Epithelial cell of esophagus (primary cell): ENCODE results near the genes ZNF766 and ERVV-1.

DNA sequence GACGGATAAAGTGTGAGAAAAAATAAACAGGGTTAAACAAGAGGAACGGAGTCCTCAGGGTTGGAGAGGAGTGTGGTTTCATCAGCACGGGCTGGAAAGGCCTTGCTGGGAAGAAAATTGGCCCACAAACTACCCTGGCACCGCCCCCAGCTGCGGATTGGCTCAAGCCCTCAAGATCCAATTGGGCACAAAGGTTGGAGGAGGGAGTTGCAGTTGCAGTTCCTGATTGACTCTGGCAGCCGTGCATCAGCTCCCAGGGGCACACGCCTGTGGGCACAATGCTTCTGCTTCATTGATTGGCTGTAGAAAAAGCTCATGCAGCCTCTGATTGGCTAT is 306 bp upstream of the SIGLECL1 start:
- RRBS: no CpG with 5 or more reads among the region's 7 CpGs

DNA sequence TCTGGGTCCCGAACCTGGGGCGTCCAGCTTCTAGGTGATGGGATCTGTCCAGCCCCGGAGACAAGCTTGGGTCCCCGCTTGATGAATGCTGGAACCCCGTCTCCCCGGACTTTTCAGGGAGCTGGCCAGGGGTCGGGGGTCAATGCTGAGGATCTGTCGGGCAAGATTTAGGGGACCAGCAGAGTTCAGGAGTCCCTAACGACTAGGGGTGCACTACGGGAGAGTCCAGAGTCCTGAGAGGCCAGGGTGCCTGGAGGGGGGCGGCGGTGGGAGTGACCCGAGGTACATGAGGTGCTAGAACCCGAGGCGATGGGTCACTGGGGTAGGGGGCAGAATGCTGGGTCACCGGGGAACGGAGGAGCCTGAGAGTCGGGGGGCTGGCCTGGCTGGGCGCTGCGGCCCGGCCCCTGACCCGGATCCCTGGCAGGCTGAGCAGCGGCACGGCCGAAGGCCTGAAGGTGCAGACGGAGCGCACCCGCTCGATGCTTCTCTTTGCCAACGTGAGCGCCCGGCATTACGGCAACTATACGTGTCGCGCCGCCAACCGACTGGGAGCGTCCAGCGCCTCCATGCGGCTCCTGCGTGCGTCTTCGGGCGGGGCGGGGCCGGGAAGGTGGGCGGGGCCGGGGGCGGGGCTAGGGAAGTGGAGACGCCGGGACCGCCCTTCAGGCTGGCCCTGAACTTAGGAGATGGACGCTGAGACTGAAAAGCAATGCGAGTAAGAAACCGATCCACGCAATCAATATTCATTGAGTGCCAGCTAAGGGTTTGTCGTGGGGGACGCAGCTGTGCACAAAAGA is 14.4 kb downstream of the VSIG10L start:
- RRBS: 4% methylated on average over 20 of the region's 59 CpGs

- RRBS: no CpG with 5 or more reads among the region's 10 CpGs
Measured at GRCh38 chr19:51366012-51366216, 274 bp downstream of the ETFB start.

DNA sequence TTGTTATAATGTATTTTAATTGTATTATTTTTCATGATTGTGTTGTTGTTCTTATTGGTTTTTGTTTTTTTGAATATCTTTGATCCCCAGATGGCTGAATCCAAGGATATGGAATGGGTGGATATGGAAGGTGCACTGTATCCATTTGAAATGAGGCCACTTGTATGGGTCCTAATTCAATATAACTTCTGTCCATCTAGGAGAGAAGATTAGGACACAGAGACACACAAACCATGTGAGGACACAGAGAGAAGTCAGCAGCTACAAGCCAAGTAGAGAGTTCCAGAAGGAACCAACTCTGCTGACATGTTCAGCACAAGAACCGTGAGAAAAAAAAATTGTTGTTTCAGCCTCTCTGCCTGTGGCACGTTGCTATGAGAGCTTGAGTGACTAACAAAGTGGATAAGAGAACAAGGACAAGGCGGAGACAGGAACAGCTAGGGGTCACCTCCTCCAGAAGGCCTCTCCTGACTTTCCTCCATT is 5.5 kb upstream of the SIGLEC12 start:
- RRBS: no CpG with 5 or more reads among the region's 3 CpGs

GRCh38 chr19:51690004-51690180 is 3.2 kb upstream of the SPACA6 start:
- RRBS: no CpG with 5 or more reads among the region's 6 CpGs

GRCh38 chr19:51784707-51785519 is 10.0 kb upstream of the FPR3 start:
- RRBS: no CpG with 5 or more reads among the region's 5 CpGs

DNA sequence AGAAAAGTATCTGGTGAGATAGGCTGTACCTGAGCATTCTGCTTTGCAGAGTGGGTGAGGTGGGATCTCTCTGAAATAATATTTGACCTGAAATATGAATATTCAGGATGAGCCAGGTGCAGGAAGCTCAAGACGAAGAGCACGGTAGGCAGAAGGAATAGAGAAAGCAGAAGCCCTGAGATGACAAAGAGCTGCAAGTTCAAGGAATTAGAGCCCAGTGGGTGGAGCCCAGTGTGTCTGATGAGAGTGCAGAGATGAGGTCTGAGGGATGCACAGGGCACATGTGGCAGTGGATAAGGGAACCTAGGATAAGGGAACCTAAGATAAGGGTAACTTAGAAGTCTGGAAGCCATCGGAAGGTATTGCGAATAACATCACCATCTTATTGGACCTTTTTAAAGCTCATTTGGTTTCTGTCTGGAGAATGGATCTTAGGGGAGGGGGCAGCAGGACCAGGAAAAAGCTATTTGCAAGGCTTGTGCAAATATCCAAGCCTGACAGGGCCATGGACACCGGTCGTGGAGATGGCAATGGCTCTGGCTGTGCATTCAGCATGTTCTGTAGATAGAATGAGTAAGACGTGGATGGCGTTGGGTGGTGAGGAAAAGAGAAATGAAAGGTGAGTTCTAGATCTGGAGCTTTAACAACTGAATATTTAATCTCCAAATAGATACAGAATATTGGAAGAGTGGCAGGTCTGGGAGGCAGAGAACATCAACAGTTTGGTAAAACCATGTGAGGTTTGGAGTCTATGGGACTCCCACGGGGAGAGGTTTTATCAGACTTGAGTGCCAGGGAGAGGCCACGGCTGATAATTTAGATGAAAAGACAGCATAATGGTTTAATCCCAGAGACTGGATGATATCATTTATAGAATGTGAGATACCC is 1.4 kb downstream of the FPR3 start:
- RRBS: no CpG with 5 or more reads among the region's 10 CpGs

GRCh38 chr19:51805343-51805889 is 10.5 kb downstream of the FPR3 start:
- RRBS: no CpG with 5 or more reads among the region's 10 CpGs

- RRBS: no CpG with 5 or more reads among the region's 7 CpGs
Measured at GRCh38 chr19:51899811-51900663, 4.8 kb downstream of the ZNF649 start.

DNA sequence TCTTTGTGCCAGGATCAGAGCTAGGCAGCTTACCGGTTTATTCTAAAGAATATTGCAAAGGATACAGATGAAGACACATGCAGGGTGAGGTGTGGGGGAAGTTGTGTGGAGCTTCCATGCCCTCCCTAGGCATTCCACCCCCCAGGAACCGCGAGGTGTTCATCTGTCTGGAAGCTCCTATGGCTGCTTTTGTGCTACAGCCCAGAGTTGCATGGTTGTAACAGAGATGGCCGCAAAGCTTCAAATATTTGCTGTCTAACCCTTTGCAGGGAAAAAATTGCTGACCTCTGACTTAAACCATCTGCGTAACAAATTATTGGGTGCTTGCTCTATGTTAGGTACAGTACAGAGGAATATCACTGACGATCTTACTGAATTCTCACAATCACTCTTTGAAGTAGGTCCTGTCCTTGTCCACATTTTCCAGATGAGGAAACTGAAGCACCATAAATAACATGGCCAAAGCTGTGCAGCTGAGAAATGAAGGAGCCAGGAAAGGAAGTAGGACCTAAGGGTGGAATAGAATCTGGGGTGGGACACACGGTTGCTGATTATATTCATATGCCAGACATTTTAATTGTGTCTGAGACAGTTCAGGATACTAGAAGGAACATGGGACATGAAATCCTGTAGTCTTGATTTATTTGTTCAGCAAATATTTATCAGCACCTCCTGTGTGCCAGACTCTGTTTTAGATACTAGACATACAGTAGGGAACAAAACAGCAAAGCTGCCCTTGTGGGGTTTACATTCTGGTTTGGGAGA is 3.1 kb downstream of the PPP2R1A start:
- RRBS: no CpG with 5 or more reads among the region's 7 CpGs

- RRBS: no CpG with 5 or more reads among the region's 2 CpGs
Measured at GRCh38 chr19:52201566-52201864, 11.7 kb downstream of the PPP2R1A start.

- RRBS: no CpG with 5 or more reads among the region's 8 CpGs
Measured at GRCh38 chr19:52226071-52226424, 36.2 kb downstream of the PPP2R1A start.

DNA sequence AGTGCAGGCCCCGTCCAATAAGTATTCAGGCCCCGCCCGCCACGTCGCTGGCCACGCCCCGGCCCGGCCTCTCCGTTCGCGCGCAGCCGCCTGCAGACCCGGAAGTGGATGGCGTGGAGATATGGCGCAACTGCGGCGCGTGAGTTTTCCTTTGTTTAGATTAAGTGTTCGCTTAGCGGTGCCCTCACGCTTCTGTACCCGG is at the start of gene ZNF766:
ZNF766 (plus strand) TSS at position 95 of the 202 bp plus-strand sequence.
- RRBS: 0% methylated on average over 8 of the region's 23 CpGs

DNA sequence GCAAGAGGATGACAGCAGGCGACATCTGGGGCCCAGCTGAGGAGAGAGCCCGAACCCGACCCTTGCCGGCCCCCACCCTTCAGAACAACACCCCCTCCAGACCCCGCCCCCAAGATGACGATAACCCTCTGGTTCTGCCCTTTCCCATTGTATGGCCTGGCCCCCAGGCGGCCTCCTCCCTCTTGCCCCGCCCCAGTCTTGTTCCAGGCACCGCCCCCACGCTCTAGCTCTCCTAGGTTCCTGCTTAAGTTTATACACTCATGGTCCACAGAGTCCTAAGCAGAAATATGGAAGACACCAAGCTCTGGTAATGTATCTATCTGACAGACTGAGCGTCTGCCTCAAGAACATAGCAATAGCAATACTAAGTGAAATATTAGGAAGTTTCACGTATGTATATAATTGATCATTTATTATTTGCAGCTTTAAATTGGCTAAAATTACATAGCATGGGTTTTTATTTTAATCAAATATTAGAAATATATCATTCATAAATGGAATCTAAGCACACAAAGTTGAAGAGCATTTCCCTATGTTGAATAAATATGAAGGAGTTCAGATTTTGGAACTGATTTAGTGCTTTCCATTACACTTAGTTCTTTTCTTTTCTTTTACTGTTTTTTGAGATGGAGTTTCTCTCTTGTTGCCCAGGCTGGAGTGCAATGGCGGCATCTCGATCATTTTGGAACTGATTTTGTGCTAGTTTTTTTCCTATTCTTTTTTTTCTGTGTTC is 49.2 kb downstream of the ENSG00000269825 start:
- RRBS: no CpG with 5 or more reads among the region's 14 CpGs

- RRBS: no CpG with 5 or more reads among the region's 7 CpGs
Measured at GRCh38 chr19:52935331-52935781, 12.1 kb upstream of the ZNF888 start.

- RRBS: 3% methylated on average over 12 of the region's 58 CpGs
Measured at GRCh38 chr19:52942297-52943468, 19.5 kb upstream of the ZNF888 start.

DNA sequence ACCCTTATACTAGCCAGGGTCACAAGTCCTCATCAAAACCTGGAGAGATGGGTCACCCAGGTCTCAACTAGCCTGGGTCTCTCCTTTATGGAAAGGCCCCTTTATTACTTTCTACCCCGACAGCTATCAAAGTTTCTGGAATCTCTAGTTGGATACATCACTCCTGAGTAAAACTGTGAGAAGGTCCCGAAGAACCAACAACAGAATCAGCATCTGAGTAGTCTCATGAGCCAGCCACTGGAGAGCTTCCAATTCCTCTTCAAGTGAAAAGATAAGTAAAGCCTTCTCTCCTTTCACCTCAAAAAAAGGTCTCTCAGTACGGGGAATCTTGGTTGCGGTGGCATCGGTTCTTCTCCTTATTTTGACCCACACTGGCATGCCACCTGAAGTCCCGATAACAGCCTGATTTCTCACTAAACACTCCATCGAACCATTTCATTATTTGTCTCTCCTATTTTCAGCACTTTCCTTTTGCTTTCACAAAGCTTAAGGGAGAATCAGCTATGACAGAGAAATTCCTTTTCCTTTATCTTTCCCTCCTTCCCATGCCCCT is at the start of gene ERVV-1:
ERVV-1 (plus strand) TSS at position 334 of the 553 bp plus-strand sequence.
- RRBS: no CpG with 5 or more reads among the region's 7 CpGs

DNA sequence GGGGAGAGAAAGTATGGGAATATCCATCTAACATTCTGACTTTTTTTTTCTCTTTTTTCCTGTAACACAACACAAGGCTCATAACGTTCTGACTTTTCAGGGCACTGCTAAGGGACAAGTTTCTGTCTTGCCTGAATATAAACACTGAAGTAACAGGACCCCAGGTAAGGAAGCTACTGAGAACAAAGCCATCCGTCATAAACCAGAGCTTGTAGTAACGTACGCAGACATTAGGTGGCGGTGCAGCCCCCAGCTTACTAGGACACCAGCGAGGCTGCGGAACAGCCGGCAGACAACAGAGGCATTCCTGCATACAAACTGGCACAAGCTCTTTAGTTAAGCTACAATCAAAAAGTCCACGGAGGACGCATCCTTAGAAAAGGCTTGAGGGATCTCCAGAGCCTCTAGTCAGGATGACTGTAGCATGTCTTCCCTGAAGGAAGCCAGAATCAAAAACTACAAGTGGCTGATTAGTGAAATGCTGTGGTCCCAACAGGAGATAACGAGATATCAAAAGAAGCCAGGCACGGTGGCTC is 26.3 kb downstream of the ZNF160 start:
- RRBS: no CpG with 5 or more reads among the region's 12 CpGs

- RRBS: 5% methylated on average over 4 of the region's 43 CpGs
Measured at GRCh38 chr19:53102179-53103231, 717 bp downstream of the ZNF160 start.

DNA sequence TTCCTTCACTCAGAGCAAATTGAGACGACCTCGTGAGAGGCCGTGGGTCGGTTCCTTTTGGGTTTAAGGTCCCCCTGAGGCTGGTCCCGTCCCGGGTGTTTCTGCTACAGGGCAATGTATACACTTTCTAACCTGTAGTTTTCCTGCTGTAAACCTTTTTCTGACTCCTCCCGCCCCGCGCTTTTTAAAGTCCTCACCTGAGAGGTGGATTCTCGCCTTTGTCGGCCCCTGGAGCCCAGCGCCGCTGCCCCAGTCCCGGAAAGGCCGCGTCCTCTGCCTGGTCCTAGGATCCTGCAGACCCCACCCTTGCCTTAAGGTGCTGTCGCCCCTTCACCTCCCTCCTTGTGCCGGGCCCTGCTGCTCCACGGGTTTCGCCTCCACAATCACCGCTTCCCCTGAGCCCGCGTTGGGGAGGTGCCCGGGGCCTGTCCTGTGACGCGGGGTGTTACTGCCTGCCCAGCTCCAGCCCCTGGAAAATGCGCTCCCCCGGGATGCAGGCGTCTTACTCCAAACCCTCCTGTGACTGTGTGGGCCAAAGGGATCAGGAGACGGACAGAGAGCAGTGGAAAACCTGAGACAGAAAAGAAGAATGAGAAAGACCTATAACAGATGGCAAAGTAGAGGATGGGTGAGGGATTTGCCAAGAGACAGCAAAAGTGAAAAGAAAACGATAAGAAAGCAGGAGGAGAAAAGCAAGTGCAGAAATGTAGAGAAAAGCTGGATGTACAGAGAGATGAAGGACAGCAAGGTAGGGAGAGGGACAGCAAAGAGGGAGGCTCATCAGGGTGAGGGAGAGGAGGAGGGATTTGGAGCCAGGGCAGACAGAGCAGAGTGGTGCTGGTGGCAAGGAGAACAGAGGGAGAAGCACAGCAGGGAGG is 586 bp downstream of the ZNF761 start:
- RRBS: 3% methylated on average over 4 of the region's 31 CpGs